ENCODE data around the gene SELENOM.

- PRO-cap, result no peak
- RAMPAGE, long total RNA, 4 experiments, result no peak in any of the 4 experiments
These were observed 2.4 kb downstream of the SMTN start for GRCh38 chr22:31083425-31083955.

DNA sequence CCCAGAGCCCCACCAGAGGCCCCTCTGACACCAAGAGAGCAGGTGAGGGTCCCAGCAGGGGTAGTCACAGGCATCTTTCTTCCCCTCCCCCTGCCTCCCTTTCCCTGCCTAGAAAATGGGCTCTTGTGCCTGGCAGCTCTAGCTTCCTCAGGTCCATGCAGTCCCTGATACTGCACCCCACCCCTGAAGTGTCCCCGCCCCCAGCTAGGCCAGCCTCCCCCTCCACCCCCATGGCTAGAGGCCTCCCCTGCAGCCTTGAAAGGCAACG lies 9.0 kb downstream of the SMTN start:
- PRO-cap, result bidirectional peak, plus-strand start outside the sequence, minus-strand start at position 149 of the sequence
- RAMPAGE, long total RNA, 4 experiments, result no peak in any of the 4 experiments

GRCh38 chr22:31107236-31108036 lies at the start of gene SELENOM:
Gene SELENOM (minus strand): TSS chr22:31107568.
- PRO-cap, result bidirectional peak, plus-strand start at chr22:31107736, minus-strand start at chr22:31107573
- RAMPAGE, long total RNA, 4 experiments, result start-site peak on the minus strand in 4 of 4 experiments, at chr22:31107498-31107581 at its widest, 101 to 2,702 reads per replicate

- PRO-cap, result no peak
- RAMPAGE, long total RNA, 4 experiments, result no peak in any of the 4 experiments
These were observed 4.5 kb downstream of the INPP5J start for GRCh38 chr22:31127180-31127726.

GRCh38 chr22:31131627-31132150 lies 8.6 kb downstream of the PLA2G3 start:
- PRO-cap, result no peak
- RAMPAGE, long total RNA, 4 experiments, result no peak in any of the 4 experiments

DNA sequence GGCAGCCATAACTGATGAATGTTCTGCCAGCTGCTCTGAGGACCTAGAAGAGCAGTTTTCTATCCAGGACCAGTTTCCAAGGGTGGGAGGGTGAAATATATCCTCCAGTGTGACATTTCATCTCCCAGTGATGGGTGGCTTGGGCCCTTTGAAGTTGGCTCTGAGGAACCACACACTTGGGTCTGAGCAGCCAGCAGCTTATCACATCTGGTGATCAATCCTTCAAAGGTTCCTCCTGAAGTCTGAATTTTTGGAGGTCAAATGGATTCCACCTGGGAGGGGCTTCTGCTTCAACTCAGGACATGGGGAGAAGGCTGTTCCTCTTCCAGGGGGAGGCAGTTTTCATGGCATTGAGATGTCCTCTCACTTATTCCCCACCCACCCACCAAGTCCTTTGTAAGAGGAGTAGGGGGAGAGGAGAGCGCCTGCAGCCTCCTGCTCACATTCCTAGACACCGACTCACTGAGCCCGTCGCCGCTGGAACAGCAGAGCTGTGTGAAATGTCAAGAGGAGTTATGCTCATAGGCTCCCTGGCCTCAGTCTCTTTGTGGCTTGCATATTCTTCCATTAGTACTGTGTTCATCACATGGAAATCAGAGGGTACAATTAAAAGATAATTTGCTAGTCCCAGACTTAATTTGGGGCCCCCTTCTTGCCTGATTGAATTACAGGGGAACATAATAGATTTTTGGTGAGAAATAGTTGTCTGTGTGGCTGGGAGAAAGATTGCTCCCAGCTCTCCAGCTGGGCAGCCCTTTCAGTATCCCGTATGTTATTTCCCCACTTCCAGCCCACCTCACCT lies 31.8 kb downstream of the LIMK2 start:
- PRO-cap, result no peak
- RAMPAGE, long total RNA, 4 experiments, result no peak in any of the 4 experiments

DNA sequence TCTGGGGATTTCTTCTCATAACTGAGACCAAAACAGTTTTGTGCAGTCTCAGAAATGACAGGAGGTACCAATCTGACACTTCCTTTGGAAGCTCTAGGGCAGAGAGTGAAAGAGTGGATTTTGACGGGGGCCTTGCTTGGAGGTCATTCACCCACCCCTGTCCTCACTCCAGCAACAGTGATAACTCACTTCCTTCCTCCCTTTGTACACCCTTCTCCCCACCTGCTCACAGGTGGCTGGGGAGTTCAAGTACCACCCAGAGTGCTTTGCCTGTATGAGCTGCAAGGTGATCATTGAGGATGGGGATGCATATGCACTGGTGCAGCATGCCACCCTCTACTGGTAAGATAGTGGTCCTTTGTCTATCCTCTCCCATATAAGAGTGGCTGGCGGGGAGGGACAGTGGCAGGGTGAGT lies 33.4 kb downstream of the PIK3IP1 start:
- PRO-cap, result no peak
- RAMPAGE, long total RNA, 4 experiments, result no peak in any of the 4 experiments

GRCh38 chr22:31268668-31269451 lies 23.4 kb downstream of the PIK3IP1 start:
- PRO-cap, result no peak
- RAMPAGE, long total RNA, 4 experiments, result no peak in any of the 4 experiments

GRCh38 chr22:31497128-31497835 lies 946 bp downstream of the SFI1 start:
- PRO-cap, result no peak
- RAMPAGE, long total RNA, 4 experiments, result no peak in any of the 4 experiments

DNA sequence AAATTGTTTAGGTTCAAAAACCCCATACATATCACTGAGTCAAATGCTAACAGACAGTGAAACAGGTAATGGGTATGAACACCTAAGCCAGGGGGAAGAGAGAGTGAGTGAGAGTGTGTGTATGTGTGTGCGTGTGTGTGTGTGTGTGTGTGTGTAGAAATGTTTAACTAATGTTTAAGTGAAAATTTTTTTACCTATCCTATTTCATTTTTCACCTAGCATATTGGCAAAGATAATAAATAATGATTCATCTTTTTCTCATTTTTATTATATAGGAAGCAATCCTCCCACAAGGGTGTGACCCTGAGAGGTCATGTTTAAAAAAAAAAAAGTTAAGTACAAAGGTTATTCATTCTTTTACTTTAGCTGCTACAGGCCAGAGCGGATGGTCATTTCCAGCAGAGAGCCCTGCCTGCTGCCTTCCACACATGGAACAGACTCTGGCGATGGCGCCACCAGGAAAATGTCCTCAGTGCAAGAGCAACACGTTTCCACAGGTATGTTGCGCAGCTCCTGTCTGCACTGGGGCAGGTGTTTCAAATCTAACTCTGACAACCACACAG lies 72.9 kb downstream of the PISD start:
- PRO-cap, result no peak
- RAMPAGE, long total RNA, 4 experiments, result no peak in any of the 4 experiments

- PRO-cap, result unidirectional peak, minus-strand start at chr22:31650437
- RAMPAGE, long total RNA, 4 experiments, result no peak in any of the 4 experiments
These were observed 11.8 kb downstream of the PISD start for GRCh38 chr22:31650179-31650644.

DNA sequence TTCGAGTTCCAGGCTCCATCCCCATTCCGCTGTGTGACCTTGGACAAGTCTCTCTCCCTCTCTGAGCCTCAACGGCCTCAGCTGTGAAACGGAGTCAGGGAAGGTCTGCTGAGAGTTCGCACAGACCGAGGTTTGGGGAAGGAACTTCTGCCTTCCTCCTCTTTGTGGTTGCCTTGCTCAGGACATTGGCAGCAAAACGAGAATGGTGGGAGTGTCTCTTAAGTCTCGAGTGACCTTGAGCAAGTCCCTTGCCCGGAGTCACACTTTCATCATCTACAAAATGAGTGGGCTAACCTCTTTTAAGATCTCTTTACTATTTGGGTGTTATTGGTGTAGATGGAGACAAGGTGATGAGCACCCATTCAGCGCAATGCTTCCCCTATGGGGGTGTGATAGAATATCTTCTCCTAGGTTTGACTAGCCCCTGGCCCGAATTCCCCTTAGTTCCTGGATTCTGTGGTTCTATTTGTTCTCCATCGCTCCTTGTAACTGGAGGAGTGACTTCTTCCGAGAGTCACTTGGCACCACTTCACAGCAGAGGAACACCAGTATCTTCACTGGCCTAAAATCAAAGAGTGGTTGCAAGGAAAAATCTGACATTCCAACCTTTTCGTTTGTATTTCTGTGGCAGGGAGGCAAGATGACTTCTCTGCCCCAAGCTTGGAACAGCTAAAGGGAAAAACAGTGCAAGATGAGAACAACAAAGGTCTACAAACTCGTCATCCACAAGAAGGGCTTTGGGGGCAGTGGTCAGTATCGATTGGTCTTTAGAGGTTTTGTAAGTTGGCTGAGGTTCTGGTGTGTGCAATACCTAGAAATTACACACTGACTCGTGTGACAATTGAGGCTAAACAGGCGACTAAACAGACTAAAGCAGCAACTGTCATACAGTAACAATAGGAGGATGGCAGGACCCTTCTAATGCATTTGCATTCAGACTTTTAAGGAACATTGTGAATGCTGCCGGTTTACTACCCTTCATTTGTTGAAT lies 707 bp downstream of the DEPDC5 start:
- PRO-cap, result no peak
- RAMPAGE, long total RNA, 4 experiments, result no peak in any of the 4 experiments

GRCh38 chr22:31813150-31813753 lies 59.4 kb downstream of the DEPDC5 start:
- PRO-cap, result no peak
- RAMPAGE, long total RNA, 4 experiments, result no peak in any of the 4 experiments

- PRO-cap, result no peak
- RAMPAGE, long total RNA, 4 experiments, result no peak in any of the 4 experiments
These were observed 16.5 kb downstream of the SLC5A1 start for GRCh38 chr22:32059464-32060008.

DNA sequence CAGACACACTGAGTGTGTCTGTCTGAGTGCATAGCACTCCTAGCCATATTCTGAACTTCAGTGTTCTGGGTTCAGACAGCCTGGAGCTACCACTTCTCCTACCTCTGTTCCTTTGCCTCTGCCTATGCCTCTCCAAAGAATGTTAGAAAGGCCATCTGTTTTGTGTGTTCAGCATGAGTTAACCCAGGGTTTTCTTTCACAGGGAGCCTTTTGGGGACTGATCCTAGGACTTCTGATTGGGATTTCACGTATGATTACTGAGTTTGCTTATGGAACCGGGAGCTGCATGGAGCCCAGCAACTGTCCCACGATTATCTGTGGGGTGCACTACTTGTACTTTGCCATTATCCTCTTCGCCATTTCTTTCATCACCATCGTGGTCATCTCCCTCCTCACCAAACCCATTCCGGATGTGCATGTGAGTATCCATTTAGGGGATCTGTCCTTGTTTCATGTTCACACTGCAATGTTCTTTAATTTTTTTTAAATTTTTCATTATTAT lies 57.2 kb downstream of the C22orf42 start:
- PRO-cap, result no peak
- RAMPAGE, long total RNA, 4 experiments, result no peak in any of the 4 experiments

DNA sequence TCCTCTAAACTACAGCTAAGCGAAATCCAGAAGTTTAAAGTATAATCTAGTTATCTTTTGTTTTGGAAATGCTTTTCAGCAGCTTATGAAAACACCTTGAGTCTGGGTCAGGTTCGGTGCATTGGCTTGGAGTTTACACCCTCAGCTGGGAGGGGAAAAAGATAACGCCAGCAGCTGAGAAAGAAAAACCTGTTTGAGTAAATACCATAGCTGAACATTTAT lies 252 bp upstream of the RTCB start:
- PRO-cap, result no peak
- RAMPAGE, long total RNA, 4 experiments, result no peak in any of the 4 experiments

DNA sequence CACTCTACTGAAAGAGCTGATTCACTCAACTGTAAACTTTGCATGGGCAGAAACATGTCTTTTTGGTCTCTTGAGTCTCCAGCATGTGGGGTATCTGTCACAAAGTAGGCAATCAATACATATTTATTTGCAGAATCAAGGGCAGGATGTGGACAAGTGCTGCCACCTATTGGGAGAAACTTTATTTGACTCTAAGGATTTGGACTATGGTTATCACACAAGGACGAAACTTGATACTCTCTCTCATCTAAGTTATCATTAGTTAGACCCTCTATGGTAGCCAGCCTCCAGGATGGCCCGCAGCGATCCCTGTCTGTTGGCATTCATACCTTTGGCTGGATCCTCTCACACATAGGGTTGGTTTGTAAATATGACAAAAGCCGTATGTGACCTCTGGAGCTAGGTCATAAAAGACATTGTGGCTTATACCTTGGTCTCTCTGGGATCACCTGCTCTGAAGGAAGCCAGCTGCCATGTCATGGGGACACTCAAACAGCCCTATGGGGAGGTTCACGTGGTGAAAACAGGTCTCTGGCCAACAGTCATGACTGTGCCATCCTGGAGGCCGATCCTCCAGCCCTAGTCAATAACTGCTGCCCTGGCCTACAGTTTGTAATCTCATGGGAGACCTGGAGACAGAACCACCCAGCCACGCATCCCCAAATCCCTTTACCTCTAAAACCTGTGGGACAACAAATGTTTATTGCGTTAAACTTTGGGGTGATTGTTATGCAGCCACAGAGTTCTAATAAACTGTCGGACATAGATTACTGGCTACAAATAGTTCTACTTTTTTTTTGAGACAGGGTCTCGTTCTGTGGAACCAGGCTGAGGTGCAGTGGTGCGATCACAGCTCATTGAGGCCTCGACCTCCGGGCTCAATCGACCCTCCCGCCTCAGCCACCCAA lies 1.0 kb upstream of the FBXO7 start:
- PRO-cap, result no peak
- RAMPAGE, long total RNA, 4 experiments, result no peak in any of the 4 experiments

DNA sequence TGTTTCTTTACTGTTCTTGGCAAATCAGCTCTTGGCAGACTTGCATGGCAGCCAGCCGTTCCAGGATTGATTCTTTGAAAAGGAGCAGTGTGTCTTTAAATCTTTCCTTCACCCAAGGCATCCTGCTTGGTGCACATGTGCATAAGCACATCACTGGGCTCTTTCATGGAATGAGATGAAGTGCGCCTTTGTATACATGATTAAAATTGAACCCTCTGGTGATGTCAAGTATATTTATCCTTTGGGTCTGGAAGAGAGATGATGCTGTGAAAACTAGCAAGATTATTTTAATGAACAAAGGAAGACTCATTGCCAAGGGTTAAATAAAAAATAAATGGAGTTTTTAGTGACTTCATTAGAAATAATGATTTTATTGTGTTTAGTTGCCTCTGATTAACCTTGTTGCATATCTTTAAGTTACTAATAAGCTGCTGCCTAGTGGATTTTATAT lies 12.5 kb downstream of the FBXO7 start:
- PRO-cap, result no peak
- RAMPAGE, long total RNA, 4 experiments, result no peak in any of the 4 experiments

DNA sequence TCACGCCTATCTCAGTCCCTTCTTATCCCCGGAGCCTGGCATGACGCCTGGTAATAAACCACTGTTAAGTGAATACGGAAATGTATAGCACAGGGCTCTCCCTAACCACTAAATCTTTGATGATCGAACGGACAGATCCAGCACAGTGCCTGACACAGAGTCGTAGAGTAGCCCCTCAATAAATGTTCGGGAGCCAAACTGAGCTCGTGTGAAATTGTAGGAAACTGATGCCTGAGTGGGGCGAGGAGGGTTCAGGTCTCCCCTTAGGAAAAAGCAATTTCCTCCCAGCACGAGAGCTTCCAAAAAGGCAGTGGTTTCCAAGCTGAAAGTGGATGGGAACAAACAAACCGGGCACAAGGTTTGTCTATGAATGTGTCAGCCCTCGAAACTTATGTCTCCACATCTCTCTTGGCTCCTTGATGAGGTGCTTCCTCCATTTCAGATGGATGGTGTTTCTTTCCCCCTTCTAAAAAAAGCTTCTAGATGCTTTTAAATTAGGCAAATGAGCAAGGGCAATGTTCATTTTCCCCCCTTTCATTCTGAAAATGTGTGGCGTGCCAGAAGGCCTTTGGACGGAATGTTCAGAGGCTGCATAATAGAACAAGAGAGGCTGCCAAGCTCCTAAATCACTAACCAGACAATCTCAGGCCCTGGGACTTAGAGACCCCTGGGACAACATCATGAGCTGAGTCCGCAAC lies 143.6 kb downstream of the FBXO7 start:
- PRO-cap, result unidirectional peak, minus-strand start at position 330 of the sequence
- RAMPAGE, long total RNA, 4 experiments, result no peak in any of the 4 experiments

DNA sequence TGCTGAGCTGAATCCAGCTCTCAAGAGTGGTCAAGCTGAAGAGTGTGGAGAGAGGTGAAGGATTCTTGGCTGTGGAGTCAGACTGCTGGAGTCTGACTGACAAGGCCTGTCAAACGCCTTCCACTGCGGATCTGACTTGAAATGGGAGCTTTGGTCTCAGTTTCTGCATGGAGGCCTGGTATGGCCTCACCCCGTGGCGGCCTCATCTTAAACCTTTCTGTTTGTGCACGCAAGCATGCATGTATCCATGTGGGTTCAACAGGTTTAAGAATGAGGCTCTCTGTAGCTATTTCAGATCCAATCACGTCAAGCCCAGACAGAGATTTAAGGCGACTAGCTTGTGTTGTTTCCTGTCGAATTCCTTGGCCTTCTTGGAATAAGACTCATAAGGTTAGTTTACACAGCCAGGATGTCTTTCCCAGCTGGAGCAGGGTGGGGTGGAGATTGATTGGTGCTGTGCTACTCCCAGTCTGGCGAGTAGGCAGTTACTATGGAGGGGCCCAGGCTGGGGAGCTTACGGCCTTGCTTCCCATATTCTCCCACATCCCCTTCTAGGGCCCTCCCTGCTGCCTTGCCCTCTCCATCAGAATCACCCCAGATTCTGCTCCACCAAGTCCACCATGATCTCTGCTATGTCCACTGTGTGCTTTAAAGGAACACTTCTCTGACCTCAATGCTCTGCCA lies 83.7 kb upstream of the TIMP3 start:
- PRO-cap, result no peak
- RAMPAGE, long total RNA, 4 experiments, result no peak in any of the 4 experiments